ENCODE data around the genes SMTN and PATZ1.

DNA sequence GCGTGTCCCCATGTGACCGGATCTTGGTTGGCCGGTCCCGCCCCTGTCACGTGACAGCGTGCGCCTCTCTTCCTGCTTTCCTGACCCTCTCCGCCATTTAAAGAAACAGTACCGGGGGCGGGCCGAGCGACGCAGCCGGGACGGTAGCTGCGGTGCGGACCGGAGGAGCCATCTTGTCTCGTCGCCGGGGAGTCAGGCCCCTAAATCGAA is 472 bp upstream of the MORC2 start:
- PRO-cap, 7 experiments: peak in 7 of 7 experiments; most common plus-strand start position 100 of the sequence (in 3); most common minus-strand start position 175 of the sequence (in 1)
- RAMPAGE, long total RNA, 2 experiments: no peak in any of the 2 experiments

DNA sequence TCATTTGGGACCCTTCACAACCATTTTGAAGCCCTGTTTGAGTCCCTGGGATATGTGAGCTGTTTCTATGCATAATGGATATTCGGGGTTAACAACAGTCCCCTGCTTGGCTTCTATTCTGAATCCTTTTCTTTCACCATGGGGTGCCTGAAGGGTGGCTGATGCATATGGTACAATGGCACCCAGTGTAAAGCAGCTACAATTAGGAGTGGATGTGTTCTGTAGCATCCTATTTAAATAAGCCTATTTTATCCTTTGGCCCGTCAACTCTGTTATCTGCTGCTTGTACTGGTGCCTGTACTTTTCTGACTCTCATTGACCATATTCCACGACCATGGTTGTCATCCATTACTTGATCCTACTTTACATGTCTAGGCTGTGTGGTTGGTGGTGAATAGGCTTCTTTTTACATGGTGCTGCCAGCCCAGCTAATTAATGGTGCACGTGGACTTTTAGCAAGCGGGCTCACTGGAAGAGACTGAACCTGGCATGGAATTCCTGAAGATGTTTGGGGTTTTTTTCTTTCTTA is 1.8 kb upstream of the MORC2 start:
- PRO-cap, 7 experiments: no peak in any of the 7 experiments
- RAMPAGE, long total RNA, 2 experiments: no peak in any of the 2 experiments

DNA sequence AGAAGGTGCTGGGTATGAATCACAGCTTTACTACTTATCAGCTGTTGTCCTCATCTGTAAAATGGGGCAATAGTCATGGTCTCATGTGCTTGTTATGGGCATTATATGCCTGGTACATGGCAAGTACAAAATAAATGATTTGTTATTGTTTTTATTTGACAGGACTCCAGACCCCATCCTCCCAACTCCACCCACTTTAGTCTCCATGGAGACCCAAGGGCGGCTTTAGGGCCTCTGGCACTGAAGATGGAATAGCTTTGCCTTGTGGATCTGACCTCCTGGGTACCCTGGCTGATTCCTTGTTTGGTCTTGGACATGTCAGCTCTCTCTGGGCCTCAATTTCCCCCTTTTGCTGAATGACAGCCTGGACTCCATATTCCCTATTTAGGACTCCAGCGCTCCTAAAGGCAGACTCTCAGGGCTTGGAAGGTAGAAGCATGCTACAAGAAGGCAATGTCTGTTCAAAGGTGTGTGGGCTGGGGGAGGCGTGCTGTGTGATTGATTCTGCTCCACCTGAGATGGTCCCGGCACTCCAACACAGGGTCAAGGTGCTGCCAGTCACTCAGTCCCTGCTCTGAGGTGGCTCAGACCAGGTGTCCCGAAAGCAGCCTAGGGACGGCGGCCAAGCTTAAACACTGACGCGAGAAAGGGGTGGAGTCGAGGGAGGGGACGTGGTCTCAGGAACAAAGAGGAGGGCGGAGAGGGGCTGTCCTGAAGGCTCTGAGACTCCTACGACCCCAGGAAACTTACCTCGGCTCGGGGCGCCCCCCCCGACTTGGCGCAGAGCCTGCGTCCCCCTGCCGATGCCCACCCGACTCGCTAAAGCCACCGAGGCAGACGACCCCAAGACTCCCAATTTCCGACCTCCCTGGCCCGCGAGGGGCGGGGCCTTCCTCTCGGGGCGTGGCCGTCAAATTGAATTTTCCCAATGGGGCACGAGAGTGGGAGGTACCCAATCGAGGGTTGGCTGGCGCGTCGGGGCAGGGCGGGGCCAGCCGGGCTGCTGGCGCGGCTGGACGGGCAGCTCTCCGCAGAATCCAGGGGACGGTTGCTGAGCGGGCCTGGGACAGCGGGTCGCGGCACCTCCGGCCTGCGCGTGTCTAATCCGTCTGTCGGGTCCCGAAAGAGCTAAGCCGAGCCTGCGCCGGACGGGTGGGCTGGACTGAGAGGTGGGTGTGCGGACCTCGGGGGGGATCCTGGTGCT is at the start of gene SMTN:
SMTN (plus strand) TSS at position 1,031 of the 1,204 bp plus-strand sequence.
- PRO-cap, 7 experiments: peak in 7 of 7 experiments; most common plus-strand start position 686 of the sequence (in 7); most common minus-strand start position 597 of the sequence (in 6)
- RAMPAGE, long total RNA, 2 experiments: no peak in any of the 2 experiments

- PRO-cap, 7 experiments: peak in 2 of 7 experiments; most common plus-strand start chr22:31090573 (in 1)
- RAMPAGE, long total RNA, 2 experiments: no peak in any of the 2 experiments
Measured at GRCh38 chr22:31090407-31090901, 9.3 kb downstream of the SMTN start.

- PRO-cap, 7 experiments: no peak in any of the 7 experiments
- RAMPAGE, long total RNA, 2 experiments: no peak in any of the 2 experiments
Measured at GRCh38 chr22:31124981-31126047, 2.5 kb downstream of the INPP5J start.

DNA sequence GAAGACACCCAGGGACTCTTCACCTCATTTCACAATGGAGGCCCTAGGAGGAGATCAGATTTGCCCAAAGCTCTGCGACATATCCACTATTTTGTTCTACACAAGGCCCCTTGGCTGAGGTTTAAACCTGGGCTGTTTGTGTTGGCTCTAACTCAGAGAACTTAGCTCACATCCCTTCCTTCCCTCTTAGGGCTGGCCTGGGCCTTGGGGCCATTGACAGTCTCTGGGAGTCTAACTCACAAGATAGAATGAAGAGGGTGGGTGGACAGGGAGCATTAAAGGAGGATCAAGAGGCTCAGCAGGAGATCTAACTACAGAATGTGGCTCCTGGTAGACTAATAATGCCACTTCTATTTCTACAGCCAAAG is 8.2 kb upstream of the PLA2G3 start:
- PRO-cap, 7 experiments: no peak in any of the 7 experiments
- RAMPAGE, long total RNA, 2 experiments: no peak in any of the 2 experiments

DNA sequence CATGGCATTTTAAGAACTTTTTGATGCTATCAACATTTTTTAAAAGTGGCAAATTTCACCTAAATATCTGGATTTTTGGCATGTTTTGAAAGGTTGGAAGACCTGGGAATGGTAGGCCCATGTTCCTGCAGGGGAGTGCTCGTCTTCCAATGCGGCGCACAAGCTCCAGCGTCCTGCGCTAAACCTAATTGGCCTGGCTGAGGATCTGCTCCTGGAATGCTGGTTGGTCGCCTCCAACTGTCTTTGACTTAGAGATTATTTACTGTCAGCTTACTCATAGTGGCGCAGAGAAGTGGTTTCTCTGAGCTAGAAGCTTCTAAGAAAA is 641 bp upstream of the LIMK2 start:
- PRO-cap, 7 experiments: no peak in any of the 7 experiments
- RAMPAGE, long total RNA, 2 experiments: no peak in any of the 2 experiments

- PRO-cap, 7 experiments: no peak in any of the 7 experiments
- RAMPAGE, long total RNA, 2 experiments: no peak in any of the 2 experiments
Measured at GRCh38 chr22:31223793-31224228, 11.7 kb downstream of the LIMK2 start.

GRCh38 chr22:31243715-31244516 is 31.8 kb downstream of the LIMK2 start:
- PRO-cap, 7 experiments: no peak in any of the 7 experiments
- RAMPAGE, long total RNA, 2 experiments: no peak in any of the 2 experiments

DNA sequence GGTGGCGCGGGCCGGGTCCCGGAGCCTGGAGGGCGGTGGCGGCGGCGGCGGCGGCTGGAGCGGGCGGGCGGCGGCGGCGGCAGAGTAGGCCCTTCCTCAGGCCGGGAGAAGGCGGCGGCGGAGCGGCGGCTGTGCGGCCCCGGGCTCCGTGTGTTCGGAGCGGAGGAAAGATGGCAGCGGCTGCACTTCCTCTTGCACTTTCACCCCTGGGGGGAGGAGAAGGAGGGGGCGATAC is at the start of gene PATZ1:
PATZ1 (minus strand) TSS at position 175 of the 235 bp plus-strand sequence.
- PRO-cap, 7 experiments: peak in 7 of 7 experiments; most common minus-strand start position 154 of the sequence (in 5)
- RAMPAGE, long total RNA, 2 experiments: no peak in any of the 2 experiments

DNA sequence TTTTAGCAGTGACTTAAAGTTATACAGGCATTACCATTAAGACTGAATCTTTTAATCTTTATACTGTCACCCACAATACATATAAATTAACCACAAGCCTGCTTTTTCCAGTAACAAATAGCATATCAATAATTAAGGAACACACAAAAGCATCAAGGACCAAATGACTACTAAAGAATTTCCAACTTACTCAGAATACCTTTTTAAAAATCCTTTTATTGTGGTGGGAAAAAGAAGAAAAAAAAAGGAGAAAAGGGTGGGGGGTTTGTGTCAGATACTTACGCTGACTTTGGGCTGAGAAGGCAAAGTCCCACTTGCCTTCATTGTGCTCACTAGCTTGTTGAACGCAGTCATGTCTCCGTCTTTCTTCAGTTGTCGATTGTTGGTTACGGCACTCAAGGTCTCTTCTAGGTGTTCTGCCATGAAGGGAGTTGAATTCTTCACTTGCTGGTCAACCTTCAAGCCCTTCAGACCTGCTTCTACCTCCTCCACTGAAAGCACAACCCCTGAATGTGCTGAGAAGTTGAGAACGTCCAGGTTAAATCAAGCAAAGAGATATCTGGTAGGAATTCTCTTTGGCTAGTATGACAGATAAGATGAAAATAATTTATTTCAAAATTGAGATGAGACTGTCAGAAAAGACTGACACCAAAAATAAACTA is 35.6 kb downstream of the EIF4ENIF1 start:
- PRO-cap, 7 experiments: no peak in any of the 7 experiments
- RAMPAGE, long total RNA, 2 experiments: no peak in any of the 2 experiments

DNA sequence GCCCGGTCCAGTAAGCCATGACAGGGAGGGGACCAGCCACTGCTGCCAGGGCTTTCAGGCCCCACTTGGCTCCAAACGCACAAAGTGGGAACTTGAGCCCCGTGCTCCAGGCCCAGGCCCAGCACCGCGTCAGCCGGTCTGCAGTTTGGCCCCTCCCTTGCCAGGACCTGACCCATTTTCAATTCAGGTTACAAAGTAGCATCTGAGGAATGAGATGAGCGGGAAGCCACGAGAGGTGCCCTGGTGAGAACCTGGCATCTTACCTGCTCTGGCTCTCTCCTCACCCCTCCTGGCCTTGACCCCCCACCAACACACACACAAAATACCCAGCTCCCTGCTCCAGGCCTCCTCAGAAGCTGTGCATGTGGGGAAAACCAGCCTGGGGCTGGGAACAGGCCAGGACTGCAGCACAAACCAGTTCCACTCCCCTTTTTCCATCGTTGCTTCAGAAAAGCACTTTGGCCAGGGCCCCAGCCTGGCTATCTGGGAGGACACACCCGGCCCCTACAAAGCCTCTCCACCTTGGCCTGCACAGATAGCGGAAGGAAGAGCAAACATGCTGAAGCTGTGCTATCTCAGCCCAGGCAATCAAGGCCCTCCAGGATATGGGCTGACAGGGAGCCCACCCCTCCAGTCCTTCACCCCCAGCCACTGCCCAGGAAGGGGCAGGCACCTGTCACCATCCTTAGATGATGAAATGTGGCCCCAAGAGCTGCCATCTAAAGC is 35.6 kb downstream of the PISD start:
- PRO-cap, 7 experiments: no peak in any of the 7 experiments
- RAMPAGE, long total RNA, 2 experiments: no peak in any of the 2 experiments

DNA sequence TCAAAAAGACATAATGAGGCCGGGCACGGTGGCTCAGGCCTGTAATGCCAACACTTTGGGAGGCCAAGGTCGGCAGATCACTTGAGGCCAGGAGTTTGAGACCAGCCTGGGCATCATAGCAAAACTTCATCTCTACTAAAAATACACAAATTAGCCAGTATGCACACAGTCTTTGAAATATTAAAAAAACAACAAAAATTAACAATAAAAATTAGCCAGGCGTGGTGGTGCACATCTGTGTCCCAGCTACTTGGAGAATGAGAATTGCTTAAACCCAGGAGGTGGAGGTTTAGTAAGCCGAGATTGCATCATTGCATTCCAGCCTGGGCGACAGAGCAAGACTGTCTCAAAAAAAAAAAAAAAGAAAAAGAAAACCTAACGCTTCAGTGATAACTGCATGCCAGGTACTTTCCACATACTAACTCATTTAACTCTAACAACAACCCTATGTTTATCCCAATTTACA is 11.8 kb downstream of the PISD start:
- PRO-cap, 7 experiments: no peak in any of the 7 experiments
- RAMPAGE, long total RNA, 2 experiments: no peak in any of the 2 experiments

DNA sequence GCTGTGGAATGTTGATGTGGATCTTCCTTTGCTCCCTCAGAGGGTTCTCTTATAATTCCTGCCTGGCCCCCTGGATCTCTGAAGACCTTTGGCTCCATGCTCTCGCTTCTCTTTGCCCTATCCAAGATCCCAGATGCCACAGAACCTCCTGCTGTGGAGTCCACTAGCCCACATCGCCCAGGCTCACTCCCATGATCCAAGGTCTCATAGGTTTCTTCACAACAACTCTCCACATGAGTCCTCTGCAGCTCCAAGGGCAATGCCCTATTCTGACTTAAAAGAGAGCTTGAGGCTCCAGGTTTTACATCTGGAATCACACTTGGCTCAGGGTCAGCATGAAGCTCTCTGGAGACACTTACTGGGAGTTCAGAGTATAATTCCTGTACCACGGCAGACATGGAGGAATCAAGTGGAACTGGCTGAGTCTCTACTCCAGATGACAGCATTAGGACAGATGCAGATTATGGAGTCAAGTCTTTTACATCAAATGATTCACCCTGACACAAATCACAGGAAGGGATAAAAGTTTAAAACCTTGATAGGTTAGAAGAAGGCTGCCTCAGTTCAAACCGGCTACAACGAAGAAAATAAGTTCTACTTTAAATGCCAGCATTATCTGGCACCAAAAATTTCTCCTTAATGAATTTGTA is 11.4 kb downstream of the PRR14L start:
- PRO-cap, 7 experiments: no peak in any of the 7 experiments
- RAMPAGE, long total RNA, 2 experiments: no peak in any of the 2 experiments

DNA sequence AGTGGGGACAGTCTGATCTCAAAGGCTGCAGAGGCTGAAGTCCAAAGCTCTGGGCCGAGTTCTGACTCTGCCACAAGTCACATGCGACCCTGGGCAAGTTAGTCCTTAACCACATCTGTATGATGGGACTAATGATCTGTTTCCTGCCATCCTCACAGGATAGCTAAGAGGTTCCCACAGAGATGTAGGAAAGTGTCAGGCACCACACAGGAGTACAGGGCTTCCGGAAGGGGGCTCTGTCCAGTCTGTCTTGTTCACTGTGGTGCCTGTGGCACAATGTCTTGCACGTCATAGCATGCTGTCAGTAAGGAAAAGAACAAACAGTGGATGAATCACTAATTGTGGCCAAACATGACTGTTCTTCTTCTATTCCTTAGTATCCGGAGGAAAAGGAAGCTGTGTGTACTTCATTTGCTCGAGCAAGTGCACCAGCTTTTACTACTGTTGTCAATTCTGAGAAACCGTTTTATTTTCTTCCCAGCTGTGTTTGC is 73.5 kb upstream of the YWHAH start:
- PRO-cap, 7 experiments: no peak in any of the 7 experiments
- RAMPAGE, long total RNA, 2 experiments: no peak in any of the 2 experiments

DNA sequence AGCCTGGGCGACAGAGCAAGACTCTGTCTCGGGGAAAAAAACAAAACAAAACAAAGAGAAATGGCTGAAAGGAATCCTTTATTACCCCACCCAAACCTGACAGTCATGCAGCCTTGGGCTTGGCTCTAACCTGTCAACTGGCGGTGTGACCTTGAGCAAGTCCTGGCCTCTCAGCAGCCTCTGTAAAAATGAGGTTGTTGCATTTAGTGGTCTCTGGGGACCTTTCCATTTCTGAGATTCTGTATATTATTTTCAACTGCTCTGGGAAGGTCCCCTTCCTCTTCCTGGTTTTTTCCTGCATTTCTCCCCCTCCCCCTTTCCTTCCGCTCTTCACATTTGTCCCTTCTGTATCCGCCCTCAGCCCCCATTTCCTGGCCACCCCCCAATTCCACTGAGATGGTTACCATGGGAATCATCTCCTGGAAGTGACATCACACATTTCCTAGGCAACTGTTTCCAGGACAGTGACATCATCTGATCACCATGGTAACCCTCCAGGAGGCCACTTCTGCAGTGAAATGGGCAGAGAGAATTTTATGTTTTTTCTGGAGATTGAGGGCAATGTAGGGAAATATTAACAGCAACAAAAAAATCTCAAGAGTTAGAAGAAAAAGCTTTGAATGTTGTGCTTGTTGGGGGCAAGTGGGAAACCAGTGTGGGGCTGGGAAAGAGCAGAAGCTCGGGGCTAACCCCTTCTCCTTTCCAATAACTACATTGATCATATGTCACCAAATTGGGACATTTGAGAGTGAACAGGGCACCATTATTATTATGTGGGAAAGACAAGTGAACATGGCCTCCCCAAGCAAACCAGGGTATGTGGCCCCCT is 19.6 kb downstream of the YWHAH start:
- PRO-cap, 7 experiments: no peak in any of the 7 experiments
- RAMPAGE, long total RNA, 2 experiments: no peak in any of the 2 experiments

DNA sequence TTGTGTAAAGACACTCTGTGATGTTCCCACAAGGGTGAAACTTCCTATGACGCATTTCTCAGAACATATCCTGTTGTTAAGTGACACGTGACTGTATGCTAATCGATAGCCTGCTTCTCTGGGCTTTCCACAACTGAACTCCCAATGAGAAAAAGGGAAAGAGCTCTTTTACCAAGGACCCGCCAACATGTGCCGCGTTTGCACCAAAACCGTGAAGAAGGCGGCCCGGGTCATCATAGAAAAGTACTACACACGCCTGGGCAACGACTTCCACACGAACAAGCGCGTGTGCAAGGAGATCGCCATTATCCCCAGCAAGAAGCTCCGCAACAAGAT is 3.8 kb upstream of the SLC5A1 start:
- PRO-cap, 7 experiments: no peak in any of the 7 experiments
- RAMPAGE, long total RNA, 2 experiments: no peak in any of the 2 experiments

DNA sequence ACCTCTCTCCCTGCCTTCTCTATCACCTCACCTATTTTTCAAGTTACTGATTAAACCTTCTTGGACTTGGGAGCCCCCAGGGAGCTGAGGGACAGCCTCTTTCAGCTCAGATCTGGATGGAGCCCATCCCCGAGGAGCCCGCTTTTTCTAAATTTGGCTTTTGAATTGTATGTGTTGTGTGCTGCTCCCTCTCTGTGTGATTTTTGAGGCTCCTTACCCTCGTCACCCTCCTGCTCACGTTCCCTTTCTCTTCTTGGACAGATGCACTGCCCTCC is 31.1 kb downstream of the SLC5A1 start:
- PRO-cap, 7 experiments: no peak in any of the 7 experiments
- RAMPAGE, long total RNA, 2 experiments: no peak in any of the 2 experiments

DNA sequence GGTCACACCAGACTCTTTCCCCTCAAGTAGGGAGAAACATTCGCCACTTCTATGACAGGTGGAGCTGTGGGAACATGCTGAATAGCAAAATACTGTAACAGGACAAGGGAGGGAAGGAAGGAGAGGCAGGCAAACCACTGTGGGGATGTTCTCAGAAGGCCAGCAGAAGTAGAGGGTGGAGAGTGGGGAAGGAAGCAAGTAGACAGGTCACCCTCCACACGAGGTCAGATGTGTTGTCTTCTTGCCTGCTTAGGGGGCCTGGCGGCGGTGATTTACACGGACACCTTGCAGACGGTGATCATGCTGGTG is 39.7 kb downstream of the SLC5A1 start:
- PRO-cap, 7 experiments: no peak in any of the 7 experiments
- RAMPAGE, long total RNA, 2 experiments: no peak in any of the 2 experiments

DNA sequence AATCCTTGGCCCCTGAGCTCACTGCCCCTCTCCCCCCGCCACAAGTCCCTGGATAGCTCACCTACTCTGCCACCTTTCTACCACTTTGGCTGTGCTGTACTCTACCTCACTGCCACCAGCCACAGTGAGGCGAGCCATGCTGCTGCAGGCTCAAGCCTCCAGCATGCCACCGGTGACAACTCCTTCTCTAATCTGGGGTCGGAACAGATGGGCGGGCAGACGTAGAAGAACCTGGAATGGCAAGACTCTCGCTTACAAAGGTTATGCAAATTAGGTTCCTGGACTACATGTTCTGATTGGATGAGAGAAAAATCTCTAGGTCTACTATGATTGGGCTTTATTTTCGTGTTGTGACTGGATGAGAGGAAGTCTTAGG is 37.7 kb downstream of the C22orf42 start:
- PRO-cap, 7 experiments: no peak in any of the 7 experiments
- RAMPAGE, long total RNA, 2 experiments: no peak in any of the 2 experiments